ENCODE results near the genes YEATS2 and ALG3.

DNA sequence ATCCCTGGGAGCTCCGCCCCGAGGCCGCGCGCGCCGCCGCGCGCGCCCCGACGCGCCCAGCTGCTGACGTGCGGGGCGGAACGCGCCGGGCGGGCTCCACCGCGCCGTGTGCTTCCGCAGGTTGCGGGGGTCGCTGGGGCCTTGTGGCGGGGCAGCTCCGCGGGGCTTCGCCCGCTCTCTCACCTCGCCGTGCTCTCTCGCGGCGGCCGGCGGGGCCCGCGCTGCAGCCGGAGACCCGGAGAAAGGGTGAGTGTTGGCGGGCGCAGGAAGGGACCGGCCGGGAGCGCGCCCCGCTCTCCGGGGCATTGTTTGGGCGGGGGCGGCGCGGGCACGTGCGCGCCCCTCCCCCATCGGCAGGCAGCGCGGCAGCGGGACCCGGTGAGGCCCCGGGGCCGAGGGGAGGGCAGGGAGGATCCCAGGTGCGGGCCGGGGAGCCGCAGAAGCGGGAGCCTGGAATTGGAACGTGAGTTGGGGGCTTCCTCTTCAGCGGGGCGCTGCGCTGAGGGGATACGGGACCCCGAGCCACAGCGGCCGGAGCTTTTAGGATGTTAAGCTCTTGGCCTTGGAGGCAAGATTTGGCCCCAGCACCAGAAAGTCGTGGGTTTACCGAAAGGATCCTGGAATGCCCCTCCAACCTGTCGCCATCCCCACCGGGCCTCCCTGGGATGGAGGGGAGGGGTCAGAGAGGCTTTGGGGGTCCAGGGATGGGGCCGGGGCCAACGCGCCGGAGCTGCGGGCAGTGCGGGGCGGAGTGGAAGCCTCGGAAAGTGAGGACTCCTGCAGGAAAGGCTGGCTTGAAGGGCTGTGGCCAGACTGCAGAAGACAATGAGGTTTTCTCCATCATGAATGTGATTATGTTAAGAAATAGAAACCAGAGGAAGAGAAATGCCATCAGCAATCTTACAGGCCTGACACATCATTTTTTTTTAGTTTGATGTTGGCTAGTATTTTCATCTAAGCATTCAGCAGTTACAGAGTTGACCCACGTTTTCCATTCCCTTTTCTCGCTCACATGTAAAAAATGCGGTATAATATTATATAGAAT lies at the start of gene YEATS2:
Gene YEATS2 (plus strand): TSS at position 50 of the 1,045 bp plus-strand sequence.
- PRO-cap = bidirectional peak, plus-strand start at position 59 of the sequence, minus-strand start outside the sequence; bidirectional peak, plus-strand start at position 360 of the sequence, minus-strand start at position 307 of the sequence; unidirectional peak, minus-strand start at position 827 of the sequence

DNA sequence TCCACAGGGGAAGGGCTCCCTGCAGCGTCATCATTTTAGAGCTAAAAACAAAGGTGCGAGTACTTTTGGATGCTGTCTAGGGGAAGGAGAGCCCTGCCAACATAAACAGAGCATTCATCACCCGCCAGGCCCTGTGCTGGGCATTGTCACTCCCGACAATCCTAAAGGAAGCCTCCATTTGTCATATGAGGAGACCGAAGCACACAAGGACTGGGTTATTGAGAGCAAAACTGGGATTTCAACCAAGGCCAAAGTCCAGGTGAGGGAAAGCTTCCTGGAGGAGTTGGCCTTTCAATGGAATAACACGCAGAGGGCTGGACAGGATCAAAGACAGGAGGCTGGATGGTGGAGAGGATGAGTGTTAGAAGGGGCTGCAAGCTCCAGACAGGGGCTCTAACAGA lies 8.1 kb upstream of the PARL start:
- PRO-cap = no peak

GRCh38 chr3:184166329-184167050 lies 8.2 kb upstream of the AP2M1 start:
- PRO-cap = no peak

DNA sequence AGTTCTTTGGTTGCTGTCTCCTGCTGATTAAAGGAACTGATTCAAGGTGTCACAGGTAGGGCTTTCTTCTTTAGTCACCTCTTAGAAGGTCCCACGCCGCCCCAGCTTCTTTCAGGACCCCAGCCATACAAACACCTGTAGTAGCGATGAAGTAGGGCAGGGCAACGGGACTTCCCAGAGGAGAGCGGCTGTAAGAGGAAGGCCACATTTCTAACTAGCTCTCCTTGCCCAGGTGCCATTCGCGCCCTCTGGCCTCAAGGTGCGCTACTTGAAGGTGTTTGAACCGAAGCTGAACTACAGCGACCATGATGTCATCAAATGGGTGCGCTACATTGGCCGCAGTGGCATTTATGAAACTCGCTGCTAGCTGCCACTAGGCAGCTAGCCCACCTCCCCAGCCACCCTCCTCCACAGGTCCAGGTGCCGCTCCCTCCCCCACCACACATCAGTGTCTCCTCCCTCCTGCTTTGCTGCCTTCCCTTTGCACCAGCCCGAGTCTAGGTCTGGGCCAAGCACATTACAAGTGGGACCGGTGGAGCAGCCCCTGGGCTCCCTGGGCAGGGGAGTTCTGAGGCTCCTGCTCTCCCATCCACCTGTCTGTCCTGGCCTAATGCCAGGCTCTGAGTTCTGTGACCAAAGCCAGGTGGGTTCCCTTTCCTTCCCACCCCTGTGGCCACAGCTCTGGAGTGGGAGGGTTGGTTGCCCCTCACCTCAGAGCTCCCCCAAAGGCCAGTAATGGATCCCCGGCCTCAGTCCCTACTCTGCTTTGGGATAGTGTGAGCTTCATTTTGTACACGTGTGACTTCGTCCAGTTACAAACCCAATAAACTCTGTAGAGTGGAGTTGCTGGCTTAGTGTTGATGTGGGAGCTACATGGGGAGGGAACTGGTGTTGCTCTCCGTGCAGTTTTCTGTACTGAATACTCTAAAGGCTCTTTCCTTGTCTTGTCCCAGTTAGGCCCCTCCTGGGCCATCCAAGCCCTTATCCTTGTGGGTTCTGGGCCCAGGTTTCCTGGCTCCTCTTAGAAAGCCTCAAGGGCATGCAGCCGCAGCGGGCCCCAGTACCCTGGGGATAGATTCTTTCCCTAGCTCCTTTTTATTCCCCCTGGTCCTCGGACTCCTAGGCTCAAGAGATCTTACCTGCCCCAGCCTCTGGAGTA lies 2.4 kb upstream of the ABCF3 start:
- PRO-cap = no peak

DNA sequence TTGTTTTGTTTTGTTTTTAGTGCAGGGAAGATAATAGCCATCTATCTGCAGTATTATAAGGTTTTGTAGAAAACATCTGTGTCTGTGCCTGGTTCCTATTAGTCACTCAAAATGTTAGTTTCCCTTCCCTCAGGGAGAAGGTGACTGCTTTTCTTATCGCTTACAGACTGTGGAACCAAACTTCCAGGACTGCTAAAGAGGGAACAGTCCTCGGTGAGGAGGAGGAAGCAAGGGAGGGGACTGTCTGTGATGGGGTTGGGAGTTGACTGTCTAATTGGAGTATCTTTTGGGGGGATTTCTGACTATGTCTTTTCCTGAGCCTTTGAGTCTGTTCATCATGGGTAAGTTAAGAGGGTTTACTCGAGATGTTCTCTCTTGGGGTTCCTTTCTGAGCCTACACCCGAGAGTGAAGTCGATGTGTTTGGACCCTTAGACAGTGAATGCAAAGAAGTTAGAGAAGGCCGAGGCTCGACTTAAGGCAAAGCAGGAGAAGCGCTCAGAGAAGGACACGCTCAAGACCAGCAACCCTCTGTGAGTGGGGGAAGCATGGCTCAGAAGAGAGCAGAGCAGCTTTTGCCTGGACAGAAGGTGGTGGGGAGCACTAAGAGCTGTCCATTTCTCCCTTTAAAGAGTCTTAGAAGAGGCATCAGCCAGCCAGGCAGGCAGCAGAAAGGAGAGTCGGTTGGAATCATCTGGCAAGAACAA lies 1.4 kb downstream of the ABCF3 start:
- PRO-cap = no peak

GRCh38 chr3:184242533-184243183 lies 6.1 kb downstream of the ALG3 start:
- PRO-cap = no peak

GRCh38 chr3:184248153-184249115 lies at the start of gene ALG3:
TSS of gene ALG3 (minus strand) at chr3:184248962.
- PRO-cap = bidirectional peak, plus-strand start at chr3:184249015, minus-strand start at chr3:184248943

DNA sequence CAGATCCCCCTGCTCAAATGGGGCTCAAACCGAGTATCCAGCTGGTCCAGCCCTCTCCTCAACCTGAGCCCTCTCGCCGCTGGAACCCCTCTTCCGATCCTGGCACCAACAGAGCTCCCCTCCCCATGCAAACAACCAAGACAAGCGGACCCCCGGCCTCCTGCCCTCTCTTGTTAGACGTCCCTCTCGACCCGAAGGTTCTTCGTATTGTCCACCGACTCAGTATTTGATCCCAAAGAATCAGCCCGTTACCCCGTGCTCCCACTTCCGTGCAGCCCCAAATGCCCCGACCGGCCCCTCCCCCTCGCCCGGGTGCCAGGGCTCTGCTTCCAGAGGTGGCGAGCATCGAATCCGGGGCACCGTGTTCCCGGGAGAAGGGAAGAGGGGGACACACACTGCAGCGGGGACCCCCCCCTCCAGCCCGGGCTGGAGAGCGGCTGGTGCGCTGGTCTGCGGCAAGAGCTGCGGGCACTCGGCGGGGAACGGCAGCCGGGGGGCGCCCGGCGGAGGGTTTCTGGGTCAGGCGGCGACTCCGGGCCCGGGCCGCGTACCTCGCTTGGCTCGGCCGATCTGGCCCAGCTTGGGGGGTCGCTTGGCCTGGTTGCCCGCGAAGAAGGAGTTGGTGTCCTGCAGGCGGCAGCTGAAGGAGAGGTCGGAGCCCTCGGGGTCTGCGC lies 650 bp downstream of the CAMK2N2 start:
- PRO-cap = no peak

GRCh38 chr3:184300172-184300643 lies 1.2 kb downstream of the PSMD2 start:
- PRO-cap = no peak

GRCh38 chr3:184315891-184316240 lies 1.5 kb downstream of the EIF4G1 start:
- PRO-cap = no peak

GRCh38 chr3:184317610-184317871 lies 3.1 kb downstream of the EIF4G1 start:
- PRO-cap = no peak

- PRO-cap = no peak
Observed at GRCh38 chr3:184345211-184346333, 8.2 kb downstream of the FAM131A start.

DNA sequence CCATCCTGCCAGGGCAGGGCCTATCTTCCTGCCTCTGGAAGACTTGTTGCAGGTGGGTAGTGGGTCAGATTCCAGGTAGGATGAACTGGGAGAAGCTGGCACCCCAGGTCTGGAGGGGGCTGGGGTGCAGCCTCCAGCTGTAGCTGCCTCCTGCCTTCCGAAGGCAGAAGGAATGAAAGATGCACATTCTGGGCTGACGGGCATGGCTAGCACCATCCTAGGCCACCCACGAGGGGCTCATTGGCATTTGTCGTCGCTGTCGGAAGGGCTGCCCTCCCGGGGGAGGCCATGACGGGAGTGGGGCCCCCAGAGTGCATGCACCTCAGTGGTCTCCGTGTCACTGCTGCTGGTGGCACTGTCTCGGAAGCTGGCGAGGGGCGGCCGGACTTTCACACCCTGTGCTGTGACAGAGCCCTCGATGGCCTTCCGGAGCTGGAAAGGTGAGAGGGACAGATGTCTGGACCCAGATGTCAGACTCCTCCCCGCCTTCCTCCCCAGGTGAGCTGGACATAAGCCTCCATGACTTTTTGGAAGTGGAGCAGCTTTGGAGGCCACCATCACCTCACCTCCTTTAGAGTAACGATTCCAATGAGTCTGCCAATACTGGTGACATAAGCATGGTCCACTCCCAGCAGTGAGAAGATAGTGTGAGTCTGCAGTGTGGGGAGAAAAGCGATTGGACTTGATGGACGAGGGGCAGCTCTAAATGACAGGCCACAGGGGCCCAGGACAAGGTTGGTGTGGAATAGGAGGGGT lies 9.1 kb downstream of the FAM131A start:
- PRO-cap = no peak

DNA sequence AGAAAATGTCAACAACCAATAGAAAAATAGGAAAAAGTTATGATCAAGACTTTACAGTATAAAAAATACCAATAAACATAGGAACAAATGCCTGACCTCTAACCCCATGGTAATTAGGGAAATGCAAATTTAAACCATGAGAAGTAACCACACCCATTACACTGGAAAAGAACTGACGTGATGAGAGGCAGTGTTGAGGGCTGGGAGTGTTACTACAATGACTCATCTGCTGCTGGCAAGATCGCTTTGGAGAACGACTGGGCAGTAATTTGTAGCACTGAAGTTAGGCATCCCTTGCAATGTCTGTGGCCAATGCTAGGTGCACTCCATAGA lies 37.8 kb upstream of the EPHB3 start:
- PRO-cap = unidirectional peak, plus-strand start at position 238 of the sequence

- PRO-cap = no peak
Observed at GRCh38 chr3:184549732-184550258, 11.8 kb upstream of the EPHB3 start.

DNA sequence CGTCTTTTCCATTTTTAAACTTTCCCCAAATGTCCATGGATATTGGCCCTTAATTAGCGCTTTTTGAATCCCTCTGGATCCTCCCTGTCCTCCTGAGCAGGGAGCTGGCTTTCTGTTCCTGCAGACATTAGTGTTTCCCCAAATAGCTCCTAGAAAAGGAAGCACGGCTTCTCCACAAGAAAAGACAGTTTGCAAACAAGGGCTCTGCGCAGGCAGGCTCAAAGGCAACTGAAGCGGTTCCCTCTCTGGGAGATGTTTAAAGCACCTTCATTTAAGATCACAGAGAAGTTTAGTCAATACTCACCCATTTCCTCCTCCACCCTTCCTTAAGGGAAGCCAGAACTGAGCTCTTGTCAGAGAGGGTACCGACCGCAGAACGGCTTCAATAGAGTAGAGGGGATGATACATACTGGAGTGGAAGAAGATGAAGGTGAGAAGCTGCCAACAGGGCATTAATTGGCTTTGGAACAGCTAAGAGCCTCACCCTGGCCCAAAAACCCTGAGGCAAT lies 5.0 kb upstream of the EPHB3 start:
- PRO-cap = no peak

- PRO-cap = bidirectional peak, plus-strand start at chr3:184566023, minus-strand start at chr3:184565922
Observed at GRCh38 chr3:184565578-184566173, 4.1 kb downstream of the EPHB3 start.

DNA sequence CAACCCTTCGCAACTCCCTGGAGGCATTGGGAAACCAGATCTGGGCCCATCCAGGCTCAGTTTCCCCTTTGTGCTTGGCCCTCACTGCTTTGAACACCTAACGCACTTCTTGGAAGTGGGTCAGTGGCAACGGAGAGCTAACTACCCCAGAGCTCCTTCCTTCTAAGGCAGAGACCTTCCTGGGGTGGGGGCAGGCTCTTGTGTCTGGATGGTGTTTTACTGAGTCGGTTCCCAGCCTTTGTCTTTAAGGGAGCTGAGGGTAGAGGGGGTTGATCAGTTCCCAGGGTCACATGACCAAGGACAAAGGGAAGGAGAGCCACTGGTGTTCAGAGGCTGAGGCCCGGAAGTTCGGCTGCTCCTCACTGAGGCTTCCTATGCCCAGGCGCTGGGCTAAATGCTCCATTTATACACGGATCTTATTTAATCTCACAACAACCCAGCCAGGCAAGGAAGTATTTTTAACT lies 20.9 kb downstream of the EPHB3 start:
- PRO-cap = unidirectional peak, plus-strand start at position 319 of the sequence

- PRO-cap = no peak
Observed at GRCh38 chr3:184582944-184583343, 21.4 kb downstream of the EPHB3 start.

GRCh38 chr3:184583344-184584435 lies 22.1 kb downstream of the EPHB3 start:
- PRO-cap = no peak